Epithelial cell of proximal tubule (primary cell): ENCODE data around the genes DAZL, KCNH8 and KAT2B.

DNA sequence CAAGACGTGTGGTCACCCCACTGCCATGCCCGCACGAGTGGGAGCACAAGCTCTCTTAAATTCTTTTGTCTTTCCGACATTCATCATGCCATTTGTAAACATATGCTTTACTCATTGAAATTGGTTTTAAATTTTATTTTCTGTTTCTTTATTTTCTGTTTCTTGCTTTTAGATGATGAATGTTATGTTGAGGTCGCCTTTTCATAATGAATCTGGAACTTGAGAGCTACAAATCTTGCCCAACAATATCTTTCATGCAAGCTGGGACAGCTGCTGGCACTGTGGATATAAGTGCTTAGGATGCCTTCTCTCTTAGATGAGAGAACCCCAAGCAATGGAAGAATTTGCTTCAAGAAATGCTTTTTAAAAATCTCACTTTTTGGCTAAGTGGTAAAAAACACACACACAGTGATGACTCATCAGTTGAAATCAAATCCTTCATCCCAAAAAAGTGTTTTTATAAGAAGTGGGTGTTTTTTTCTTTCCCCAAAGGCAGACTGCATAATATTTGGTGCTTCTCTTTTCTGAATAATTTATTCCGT, 38.5 kb upstream of the GALNT15 start:
- RAMPAGE, long total RNA: no peak
- RRBS: no CpG with 5 or more reads among the region's 6 CpGs

DNA sequence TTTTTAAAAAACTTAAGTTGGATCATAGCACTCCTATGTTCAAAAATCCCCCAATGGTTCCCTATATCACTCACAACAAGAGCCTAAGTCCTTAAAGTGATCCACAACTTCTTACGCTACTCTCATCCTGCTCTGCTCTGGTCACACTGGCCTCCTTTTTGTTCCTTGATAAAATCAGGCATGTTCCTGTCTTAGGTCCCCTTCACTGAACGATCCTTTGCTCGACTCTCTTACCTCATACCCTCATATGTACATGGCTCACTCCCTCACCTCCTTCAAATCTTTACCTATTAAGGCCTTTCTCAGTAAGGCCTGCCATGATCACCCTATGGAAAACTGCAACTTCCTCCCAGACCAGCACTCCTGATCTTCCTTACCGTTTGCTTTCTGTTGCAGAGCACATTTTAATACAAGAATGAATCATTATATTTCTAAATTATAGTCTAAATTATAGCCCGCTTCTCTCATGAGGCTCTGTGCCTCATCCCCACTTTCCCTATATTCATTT, 1.6 kb downstream of the DPH3 start:
- RAMPAGE, long total RNA: no peak
- RRBS: no CpG with 5 or more reads among the region's 5 CpGs

DNA sequence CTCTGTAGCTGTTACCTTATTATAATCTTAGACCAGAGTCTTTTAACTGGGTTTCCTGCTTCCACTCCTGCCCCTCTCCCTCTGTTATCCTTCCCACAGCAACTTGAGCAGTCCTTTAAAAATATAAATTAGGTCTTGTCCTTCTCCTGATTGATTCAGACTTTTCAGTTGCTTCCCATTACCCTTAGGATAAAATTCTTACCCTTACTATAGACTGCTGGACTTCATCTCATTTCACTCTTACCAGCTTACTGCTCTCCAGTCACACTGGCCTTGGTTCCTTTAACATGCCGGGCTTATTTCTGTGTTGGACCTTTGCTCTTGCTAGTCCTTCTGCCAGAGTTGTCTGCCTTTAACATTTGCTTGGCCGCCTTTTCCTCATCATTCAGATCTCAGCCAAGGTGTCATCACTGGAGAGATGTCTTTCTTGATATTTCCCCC, 2.2 kb downstream of the OXNAD1 start:
- RAMPAGE, long total RNA: no peak
- RRBS: no CpG with 5 or more reads among the region's 2 CpGs

DNA sequence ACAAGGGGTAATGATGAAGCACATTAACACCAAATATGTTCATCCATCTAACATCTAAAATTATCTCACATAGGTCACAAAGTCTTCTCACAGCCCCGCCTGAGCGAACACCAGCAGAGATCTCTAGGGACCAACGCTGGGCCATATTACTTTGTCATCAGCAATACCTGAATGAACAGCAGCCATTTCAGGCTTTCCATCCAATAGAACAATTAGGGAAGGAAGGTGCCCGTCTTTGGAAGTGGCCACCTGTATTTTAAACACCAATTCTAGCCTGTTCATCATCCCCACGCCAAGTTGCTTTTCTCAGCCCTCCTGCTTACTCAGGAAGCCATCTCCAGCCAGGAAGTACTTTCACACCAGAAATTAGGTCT, 106.4 kb downstream of the OXNAD1 start:
- RAMPAGE, long total RNA: no peak
- RRBS: no CpG with 5 or more reads among the region's 5 CpGs

- RAMPAGE, long total RNA: no peak
- RRBS: no CpG with 5 or more reads among the region's 7 CpGs
These were observed 112.2 kb downstream of the OXNAD1 start for GRCh38 chr3:16377097-16377709.

DNA sequence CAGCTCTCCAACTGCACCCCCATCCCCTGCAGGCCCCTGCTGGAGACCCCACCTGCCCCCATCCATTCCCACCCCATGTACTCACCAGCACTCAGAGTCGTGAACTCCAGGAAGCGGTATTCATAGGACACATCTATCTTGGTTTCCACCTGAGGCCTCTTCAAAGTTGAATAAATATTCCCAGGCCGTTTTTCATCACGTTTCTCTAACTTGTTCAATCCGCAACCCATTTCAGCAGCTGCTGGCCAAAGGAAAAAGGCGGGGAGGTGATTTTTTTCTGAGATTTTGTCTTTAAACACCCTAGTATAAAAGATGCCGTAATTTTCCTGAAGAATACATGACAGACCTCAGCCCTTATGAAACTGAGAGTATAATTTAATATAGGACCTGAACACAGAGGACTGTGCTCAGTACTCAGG, 19.9 kb downstream of the RFTN1 start:
- RAMPAGE, long total RNA: no peak
- RRBS: no CpG with 5 or more reads among the region's 7 CpGs

DNA sequence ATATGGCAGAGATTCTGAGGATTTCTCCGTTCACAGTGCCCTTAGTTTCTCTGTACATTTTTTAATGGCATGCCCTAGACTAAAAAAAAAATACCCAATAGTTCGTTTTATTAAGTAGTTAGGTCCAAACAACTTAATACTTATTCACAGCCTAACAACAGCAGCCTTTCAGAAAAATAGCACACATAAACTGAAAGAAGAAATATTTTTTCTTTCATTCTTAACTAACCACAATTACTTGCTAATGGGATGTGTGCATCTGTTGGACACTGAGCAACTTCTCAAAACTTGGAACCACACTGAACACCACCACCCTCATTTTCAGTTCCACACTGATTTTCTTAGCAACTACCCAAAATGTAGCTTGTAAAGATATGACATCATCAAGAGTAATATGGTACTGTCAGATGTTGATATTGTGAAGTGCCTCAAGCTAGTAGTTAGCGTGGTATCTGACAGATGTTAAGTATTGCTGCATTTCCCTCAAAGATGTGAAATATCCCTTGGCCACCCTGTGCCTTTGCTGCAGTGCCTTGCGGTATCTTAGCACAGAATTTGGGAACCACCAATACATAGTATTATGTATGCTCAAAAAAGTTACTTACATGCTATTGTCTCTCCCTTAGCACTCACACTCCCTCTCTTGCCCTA, 9.3 kb downstream of the RFTN1 start:
- RAMPAGE, long total RNA: no peak
- RRBS: no CpG with 5 or more reads among the region's 4 CpGs

- RAMPAGE, long total RNA: no peak
- RRBS: no CpG with 5 or more reads among the region's 48 CpGs
These were observed at the start of gene DAZL for GRCh38 chr3:16605150-16605861. Gene DAZL (minus strand): TSS chr3:16605423.

- RAMPAGE, long total RNA: no peak
- RRBS: no CpG with 5 or more reads among the region's 4 CpGs
These were observed 102.3 kb downstream of the PLCL2 start for GRCh38 chr3:16987073-16987448.

DNA sequence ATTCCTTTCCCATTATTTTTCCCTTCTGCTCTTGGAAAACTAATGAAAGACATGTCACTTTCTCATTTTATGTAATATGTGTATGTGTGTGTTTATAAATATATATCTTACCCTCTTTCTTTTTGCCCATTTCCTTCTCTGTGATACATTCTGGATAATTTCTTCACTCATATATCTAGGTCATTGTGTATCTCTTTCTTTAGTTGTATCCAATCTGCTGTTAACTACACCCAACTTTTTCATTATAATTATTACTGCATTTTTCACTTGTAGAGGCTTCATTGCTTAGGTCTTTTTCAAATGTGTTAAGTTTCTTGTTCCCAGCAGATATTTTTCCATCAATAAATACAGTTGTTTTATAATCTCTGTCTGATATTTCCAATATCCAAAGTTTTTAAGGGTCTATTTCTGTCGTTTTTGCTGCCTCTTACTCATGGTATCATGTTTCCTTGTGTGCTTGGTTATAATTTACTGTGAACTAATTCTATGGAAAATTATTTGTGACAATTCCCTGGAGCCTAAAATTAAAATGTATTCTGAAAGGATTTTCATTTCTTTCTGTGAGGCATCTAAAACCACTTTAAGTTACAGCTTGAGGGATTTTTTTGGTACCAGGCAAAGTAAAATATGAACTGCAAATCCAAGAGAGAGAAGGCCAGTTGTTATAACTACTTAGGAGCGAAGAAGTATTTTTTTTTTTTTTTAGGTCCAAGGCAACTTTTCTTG, 17.6 kb downstream of the TBC1D5 start:
- RAMPAGE, long total RNA: no peak
- RRBS: no CpG with 5 or more reads among the region's 2 CpGs

GRCh38 chr3:18963221-18963558, 185.1 kb upstream of the KCNH8 start:
- RAMPAGE, long total RNA: no peak
- RRBS: no CpG with 5 or more reads among the region's 12 CpGs

GRCh38 chr3:19147850-19149185, at the start of gene KCNH8:
Gene KCNH8 (plus strand): TSS chr3:19148510.
- RAMPAGE, long total RNA: no peak
- RRBS: 3% methylated on average over 35 of the region's 79 CpGs

DNA sequence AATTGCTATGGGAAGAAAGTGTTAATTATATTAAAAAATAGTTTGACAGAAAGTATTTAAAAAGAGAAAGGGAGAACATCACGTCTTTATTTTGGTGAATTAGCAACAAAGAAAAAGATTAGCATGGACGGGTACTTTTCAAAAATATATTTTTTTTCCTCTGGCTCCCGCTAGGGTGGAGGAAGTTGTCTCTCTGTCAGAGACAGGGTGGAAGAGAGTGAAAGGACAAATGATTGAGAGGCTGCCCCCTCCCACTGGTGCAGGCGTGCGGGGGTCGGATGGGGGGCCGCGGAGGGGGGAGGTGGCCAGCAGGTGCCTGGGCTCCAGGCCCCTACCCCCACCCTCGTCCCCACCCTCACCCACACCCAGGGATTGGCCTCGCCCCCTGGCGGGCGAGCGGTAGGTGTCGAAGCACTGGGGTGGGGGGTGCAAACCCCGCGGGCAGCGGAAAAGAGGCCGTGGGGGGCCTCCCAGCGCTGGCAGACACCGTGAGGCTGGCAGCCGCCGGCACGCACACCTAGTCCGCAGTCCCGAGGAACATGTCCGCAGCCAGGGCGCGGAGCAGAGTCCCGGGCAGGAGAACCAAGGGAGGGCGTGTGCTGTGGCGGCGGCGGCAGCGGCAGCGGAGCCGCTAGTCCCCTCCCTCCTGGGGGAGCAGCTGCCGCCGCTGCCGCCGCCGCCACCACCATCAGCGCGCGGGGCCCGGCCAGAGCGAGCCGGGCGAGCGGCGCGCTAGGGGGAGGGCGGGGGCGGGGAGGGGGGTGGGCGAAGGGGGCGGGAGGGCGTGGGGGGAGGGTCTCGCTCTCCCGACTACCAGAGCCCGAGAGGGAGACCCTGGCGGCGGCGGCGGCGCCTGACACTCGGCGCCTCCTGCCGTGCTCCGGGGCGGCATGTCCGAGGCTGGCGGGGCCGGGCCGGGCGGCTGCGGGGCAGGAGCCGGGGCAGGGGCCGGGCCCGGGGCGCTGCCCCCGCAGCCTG, at the start of gene KAT2B:
TSS of gene KAT2B (plus strand) at position 859 of the 978 bp plus-strand sequence.
- RAMPAGE, long total RNA: no peak
- RRBS: 1% methylated on average over 11 of the region's 80 CpGs

DNA sequence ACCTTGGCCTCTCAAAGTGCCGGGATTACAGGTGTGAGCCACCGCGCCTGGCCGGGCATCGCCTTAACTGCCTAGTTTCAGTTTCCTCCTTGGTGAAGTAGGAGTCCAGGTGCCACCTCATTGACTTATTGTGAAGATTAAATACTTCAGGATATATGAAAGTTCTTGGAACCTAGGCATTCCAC, 8.8 kb downstream of the KAT2B start:
- RAMPAGE, long total RNA: no peak
- RRBS: no CpG with 5 or more reads among the region's 5 CpGs

- RAMPAGE, long total RNA: no peak
- RRBS: no CpG with 5 or more reads among the region's 11 CpGs
These were observed 402.0 kb upstream of the UBE2E2 start for GRCh38 chr3:22801123-22801603.

GRCh38 chr3:23309350-23309904, 106.3 kb downstream of the UBE2E2 start:
- RAMPAGE, long total RNA: no peak
- RRBS: no CpG with 5 or more reads among the region's 6 CpGs

GRCh38 chr3:23663197-23663423, 142.6 kb upstream of the UBE2E1 start:
- RAMPAGE, long total RNA: no peak
- RRBS: no CpG with 5 or more reads among the region's 2 CpGs

- RAMPAGE, long total RNA: no peak
- RRBS: no CpG with 5 or more reads among the region's 3 CpGs
These were observed 65.3 kb upstream of the UBE2E1 start for GRCh38 chr3:23740296-23741004.

DNA sequence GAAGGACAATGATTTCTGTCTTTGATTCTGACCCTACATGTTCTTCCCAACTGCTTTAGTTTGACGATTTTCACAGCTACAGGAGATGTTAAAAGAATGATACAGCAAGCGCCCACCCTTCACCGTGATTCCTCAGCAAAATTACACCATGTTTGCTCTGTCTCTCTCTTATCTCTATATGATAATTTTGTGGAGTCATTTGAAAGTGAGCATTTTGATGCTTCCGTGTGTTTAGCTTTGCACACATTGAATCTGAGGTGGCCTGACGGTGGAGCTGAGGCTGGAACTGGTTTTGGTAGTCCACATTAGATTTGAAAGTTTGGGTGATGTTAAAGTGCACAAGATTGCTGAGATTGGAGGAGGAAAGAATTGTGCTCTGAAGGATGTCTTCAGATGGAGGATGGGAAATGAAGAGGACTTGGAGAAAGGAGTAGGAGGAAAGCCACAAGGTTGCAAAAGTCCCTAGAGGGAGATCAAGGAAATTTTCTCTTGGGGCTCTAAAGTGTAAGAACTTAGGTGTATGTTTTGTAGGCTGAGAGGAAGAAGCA, 12.7 kb downstream of the UBE2E1 start:
- RAMPAGE, long total RNA: no peak
- RRBS: no CpG with 5 or more reads among the region's 5 CpGs

DNA sequence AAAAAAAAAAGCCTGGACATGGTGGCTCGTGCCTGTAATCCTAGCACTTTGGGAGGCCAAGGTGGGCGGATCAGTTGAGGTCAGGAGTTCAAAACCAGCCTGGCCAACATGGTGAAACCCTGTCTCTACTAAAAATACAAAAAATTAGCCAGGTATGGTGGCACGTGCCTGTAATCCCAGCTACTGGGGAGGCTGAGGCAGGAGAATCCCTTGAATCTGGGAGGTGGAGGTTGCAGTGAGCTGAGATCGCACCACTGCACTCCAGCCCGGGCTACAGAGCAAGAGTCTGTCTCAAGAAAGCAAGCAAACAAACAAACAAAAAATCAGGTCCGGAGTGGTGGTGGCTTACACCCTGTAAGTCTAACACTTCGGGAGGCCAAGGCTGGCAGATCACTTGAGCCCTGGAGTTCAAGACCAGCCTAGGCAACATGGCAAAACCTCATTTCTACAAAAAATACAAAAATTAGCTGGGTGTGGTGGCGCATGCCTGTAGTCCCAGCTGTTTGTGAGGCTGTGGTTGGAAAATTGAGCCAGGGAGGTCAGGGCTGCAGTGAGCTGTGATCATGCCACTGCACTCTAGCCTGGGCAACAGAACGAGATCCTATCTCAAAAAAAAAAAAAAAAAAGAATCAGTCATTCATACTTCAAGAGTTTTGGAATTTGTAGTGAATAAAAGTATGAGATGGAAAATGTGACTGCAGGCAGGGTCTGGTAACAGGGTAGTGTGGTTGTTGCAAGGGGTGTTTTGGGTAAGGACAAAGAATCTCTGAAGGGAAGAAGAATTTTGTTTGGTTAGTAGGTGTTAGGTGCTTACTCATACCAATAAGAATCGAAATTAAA, 13.8 kb downstream of the NR1D2 start:
- RAMPAGE, long total RNA: no peak
- RRBS: no CpG with 5 or more reads among the region's 10 CpGs